Hair follicle dermal papilla cell (primary cell): ENCODE measurements around a stretch of chr12.

- CAGE, long polyA plus RNA, result no peak
Measured at GRCh38 chr12:4203883-4204318, 69.7 kb upstream of the CCND2 start.

DNA sequence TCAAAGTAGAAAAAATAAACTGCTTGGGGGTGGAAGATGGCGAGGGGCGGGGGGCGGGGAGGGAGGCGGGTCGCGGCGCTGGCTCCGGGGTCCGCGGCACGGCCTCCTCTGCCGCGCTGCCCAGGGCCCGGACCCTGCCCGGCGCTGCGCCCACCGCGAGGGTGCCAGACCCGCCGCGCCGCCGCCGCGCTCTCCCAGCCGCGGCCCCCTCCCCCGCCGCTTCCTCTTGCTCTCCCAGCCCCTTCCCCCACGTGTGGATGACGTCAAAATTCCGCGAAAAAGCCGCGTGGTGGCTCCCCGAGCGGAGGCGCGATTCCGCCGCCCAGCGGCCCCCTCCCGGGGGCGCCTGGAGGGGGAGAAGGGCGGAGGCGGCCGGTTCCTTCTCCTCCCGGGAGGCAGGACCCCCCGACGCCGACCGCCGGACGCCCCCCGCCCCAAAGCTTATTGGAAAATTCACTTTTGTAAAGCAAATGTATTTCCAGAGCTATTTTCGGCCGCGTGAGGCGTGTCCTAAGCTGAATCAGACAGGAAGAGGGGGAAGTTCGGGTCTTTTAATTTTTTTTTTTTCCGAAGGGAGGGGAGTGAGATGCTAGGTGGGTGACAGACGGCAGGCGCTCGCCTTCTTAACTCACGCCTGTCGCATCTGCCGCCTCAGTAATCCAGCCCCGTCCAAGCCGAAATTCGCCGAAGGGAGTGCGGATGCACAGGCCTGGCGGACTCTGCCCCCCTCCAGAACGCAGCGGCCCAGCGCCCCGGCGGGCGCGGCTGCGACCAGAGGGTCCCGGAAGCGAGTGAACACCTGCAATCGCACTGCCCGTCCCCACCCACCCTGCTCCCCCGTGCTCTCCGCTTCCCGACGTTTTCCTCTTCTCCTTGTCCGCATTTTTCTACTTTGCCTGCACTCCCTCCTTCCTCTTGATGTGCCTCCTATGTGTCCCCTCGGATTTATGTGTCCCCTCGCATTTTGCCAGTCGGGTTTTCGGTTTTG lies 4.1 kb upstream of the CCND2 start:
- CAGE, long polyA plus RNA, result no peak

GRCh38 chr12:4288432-4289891 lies 15.4 kb downstream of the CCND2 start:
- CAGE, long polyA plus RNA, result no peak

- CAGE, long polyA plus RNA, result no peak
Measured at GRCh38 chr12:4300188-4300724, 20.8 kb upstream of the TIGAR start.

GRCh38 chr12:4303676-4304889 lies 16.9 kb upstream of the TIGAR start:
- CAGE, long polyA plus RNA, result no peak

DNA sequence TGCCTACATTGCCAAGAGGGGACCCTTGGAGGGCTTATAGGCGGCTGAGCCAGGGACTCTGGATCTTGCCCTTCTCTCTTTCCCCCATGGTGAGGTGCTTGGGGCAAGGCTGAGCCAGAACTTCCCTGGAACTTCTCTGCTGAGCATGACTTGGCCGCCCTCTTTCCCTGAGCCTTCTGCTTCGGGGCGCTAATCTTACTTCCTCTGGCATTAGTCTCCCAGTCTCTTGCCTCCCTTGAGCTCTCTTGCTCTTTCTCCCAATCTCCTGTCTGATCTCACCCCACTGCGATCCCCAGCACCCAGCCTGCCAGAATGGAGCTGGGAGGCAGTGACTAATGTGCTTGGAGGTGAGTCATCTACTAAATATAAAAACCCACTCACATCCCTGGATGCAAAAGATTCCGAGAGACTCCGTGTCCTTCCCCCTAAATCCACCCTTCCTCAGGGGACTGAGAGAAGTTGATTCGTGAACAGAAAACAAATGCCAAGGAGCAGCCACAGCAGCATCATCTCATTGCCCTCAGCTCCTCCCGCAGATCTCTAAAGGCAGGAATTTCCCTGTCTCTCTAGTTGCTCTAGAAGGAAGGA lies 45.8 kb upstream of the KCNA5 start:
- CAGE, long polyA plus RNA, result no peak

DNA sequence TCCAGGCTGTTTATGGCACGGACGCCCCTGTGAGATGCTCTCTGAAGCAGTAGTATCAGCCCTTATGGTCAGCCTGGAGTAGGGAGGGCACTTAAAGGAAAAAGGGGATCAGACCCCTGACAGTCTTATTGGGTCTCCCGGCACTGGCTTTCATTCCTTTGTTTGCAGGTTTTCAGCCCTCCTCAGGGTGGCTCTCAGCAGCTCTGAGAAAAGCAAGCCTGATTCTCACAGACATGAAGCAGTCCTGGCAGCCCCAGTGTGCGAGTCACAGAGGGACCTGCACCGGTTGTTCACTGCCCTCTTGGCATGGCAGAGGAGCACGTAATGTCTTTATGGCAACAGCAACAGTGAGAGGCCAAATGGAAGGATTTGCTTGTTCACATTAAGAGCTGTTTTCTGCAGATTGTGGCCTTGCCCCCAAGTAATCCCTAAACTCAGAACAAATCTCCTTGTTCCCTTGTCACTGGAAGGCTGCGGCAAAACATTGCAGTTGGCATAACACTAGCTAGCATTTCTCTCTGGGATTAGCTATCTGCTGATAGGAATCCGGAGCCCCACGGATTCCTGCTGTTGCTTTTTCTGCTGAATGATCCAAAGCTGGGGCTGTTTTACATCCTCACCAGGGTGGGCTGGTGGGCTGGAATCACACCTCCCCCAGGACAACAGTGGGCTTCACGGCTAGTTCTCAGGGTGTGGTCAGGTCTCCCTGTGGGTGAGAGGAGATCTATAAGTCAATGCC lies 3.5 kb downstream of the KCNA5 start:
- CAGE, long polyA plus RNA, result no peak

DNA sequence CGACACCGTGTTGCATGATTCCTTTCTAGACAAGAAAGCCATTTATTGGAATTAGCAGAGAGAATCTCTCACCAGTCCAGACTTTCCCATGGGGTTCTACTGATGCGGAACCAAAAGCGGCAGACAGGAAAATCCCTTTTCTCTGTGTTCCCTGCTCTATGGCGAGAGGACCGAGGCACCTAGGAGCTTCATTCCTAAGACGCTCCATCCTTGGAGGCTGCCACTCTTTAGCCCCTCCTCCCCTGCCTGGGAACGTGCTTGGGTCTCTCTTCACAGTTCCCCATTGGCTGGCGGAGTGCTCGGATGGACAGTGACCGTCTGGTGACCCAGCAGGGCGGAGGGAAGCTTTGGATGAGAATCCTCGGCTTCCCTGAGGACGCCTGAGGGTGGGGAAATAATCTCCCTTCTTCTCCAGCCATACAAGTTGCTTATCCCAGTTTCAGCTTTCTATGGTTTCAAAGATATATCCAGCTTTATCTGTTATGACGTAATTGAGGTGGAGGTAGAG lies 37.3 kb downstream of the KCNA5 start:
- CAGE, long polyA plus RNA, result no peak

DNA sequence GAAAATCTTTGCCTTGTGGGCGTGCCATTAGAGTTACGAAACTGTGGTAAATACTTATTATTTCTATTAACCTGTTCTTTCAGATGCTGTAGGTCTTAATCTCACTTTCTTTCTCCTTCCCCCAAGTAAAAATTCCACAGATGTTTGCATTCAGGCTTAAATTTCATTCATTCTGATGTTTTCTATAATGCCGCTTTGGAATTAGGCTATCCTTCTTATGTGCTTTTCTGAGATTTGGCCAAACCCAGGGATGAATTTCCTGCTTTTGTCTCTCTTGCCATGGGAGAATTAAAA lies 71.0 kb downstream of the KCNA5 start:
- CAGE, long polyA plus RNA, result no peak

- CAGE, long polyA plus RNA, result no peak
Measured at GRCh38 chr12:5421523-5421850, 10.4 kb upstream of the NTF3 start.

DNA sequence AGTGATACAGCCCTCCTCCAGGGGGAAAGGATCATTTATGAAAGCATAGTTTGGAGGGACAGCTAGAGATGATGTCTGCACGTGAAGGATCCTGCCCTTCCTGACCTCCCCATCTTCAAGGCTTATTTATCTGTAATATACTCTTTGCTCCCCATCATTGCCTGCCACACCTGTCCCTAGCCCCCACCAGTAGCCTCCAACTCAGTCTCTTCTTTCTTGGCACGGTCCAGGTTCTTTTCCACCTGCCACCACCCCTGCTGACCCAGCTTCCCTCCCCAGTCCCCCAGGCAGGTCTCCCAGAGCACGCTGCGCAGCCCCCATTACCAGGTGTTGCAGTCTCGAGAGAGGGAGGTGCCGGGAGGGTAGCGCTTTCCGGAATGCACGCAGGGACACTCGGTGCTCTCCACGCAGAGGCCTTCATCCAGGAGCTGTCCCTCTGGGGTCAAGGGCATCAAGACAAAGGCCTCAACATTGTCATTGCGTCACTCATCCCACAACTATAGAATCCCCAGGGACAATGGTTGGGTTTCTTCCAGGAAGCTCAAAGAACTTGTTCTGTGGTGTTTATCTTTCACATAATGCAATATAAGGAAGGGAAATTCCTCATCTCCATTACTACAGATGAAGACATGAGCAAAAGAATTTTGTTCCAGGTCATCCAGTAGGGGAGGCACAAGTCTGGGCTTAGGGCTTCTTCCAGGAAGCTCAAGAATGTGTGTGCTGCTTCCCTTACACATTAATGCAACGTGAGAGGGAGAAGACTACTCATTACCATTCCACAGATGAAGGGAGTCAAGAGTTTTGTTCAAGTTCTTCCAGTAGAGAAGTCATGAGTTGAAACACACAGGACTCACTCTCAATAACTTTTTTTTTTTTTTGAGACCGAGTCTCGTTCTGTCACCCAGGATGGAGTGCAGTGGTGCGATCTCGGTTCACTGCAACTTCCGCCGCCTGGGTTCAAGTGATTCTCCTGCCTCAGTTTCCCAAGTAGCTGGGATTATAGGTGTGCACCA lies 52.2 kb downstream of the VWF start:
- CAGE, long polyA plus RNA, result no peak

DNA sequence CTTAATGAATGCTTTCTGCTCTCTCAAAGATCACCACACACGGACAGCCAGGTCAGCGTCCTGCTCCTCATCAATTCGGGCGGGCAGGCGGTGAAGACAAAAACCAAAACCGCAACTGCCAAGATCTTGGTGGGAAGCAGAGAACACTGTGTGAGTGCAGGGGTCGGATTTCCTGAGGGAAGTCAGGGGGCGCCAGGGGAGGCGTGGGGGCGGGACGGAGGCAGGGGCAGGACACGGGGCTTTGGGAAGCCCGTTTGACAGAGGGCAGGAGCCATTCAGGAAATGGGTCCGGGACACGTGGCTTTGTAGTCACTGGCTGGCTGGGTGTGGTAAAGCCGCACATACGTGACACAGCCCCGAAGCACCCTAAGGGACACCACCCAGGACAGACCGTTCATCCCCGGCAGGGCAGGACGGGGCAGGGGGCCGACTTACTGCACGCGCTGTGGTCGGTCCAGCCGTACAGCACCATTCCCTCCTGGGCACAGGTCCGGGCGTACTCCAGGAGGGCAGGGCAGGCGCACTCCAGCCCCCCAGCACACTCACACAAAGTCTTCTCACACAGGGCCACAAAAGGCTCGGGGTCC lies 49.5 kb downstream of the VWF start:
- CAGE, long polyA plus RNA, result no peak

DNA sequence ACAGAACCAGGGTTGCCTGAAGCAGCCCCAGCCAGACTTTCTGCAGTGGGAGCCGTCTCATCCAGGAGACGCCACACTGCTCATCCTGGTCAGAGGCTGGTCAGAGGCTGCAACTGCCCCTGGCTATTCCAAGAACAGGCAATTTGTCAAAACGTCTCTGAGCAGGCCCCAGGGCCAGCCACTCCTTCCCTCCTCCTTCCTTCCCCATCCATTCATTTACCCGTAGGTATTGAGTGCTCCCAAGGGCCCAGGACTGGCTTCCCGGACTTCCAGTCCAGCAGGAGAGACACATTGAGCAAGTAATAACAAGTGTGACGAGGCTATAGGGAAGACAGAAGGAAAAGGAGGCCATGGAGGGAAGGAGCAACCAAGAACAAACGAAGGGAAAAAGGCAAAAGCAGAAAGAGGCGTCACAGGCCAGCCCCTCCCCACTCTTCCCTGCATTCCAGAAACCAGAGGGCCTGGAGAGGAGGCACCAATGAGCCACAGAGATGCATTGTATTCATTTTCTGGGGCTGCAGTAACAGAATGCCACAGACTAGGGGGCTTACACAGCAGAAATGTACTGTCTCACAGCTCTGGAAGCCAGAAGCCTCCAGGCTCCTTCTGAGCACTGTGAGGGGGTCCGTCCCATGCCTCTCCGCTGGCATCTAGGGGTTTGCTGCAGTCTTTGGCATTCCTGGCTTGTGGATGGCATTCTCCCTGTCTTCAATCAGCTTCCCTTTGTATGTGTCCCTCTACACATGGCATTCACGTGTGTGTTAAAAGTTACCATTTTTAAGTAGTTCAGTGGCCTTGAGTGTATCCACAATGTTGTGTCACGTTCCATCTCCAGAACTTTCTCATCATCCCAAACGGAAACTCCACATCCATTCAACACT lies 20.9 kb upstream of the CD9 start:
- CAGE, long polyA plus RNA, result no peak

DNA sequence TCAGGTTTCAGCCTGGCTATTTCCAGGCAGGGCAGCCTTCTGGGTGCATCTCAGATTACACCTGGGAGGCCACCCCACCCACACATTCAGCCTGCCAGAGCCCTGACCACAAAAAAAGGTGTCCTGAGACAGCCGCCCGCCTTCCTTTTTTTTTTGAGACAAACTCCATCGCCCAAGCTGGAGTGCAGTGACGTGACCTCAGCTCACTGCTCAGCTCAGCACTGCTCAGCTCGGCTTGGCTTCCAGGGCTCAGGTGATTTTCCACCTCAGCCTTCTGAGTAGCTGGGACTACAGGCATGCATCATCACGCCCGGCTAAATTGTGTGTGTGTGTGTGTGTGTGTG lies 37.6 kb upstream of the PLEKHG6 start:
- CAGE, long polyA plus RNA, result no peak

- CAGE, long polyA plus RNA, result no peak
Measured at GRCh38 chr12:6294786-6295580, 15.5 kb upstream of the PLEKHG6 start.

DNA sequence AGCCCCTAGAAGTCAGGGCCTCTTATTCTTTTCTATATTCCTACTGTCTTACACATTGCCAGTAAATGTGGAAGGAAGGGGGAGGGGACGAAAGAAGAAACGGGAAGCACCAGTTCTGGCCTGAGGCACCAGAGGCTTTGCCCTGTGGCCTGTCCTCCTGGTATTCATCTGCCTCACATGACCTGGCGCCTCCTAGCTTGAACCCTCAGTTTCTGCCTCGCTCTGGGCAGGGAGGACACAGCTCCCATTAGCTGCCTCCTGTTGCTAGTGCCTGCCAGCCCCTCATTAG lies 3.0 kb upstream of the PLEKHG6 start:
- CAGE, long polyA plus RNA, result no peak

GRCh38 chr12:6330362-6330932 lies 11.4 kb downstream of the TNFRSF1A start:
- CAGE, long polyA plus RNA, result no peak

DNA sequence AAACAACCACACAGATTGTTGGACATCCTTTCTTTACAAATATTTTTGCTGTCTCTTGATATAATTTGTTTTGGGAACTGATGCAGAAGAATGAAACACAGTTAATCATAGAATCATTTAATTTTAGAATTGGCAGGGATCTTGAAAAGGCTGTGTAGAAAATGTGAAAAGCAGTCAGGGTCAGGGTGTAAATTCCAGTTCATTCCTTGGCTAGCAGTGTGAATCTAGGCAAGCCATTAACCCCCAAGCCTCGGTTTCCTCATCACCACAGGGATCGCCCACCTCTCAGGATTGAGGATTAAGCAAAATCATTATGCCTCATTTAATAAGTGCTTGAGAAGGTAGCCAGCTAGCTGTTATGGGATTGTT lies 10.9 kb downstream of the TNFRSF1A start:
- CAGE, long polyA plus RNA, result no peak

- CAGE, long polyA plus RNA, result no peak
Measured at GRCh38 chr12:6336961-6337588, 4.8 kb downstream of the TNFRSF1A start.

DNA sequence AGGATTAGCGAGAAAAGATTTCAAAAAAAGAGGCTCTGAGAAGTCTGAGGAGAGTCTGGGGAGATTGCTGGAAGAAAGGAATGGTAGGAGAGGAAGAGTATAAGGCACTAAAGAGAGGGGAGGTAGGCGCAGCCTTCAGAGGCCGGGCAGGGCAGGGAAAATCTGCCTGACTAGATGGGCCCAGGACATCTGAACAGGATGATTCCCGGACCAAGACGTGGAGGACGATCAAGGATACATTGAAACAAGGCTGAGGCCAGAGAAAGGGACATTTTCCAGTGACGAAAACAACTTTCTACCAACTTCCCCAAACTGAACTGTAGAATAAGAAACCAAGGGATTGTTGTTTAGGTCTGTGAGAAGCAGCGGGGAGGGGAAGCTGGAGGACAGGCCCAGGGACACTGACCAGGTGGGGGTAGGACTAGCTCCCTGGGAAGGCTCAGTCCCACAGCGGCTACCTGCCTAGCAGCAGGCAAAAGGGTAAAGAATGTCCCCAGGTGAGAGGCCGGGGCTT lies 1.2 kb downstream of the TNFRSF1A start:
- CAGE, long polyA plus RNA, result no peak